Metastatic Pancreatic Carcinoma in the Ovary (tissue), 1 donor: ENCODE results near the gene HOXA10.

GRCh38 chr7:27169396-27170231 is 4.3 kb upstream of the HOXA9 start:
- PRO-cap: no peak

- PRO-cap: no peak
Observed at GRCh38 chr7:27174007-27174547, at the start of gene HOXA10. TSS of gene HOXA10 (minus strand) at chr7:27174320.

GRCh38 chr7:27180543-27181732 is 4.1 kb downstream of the HOXA11 start:
- PRO-cap: no peak

- PRO-cap: no peak
Observed at GRCh38 chr7:27183036-27184187, 1.6 kb downstream of the HOXA11 start.

- PRO-cap: no peak
Observed at GRCh38 chr7:27187787-27188142, 2.7 kb upstream of the HOXA11 start.

GRCh38 chr7:27244292-27244887 is 1.8 kb downstream of the EVX1 start:
- PRO-cap: no peak

- PRO-cap: no peak
Observed at GRCh38 chr7:27277562-27277917, 34.9 kb downstream of the EVX1 start.

GRCh38 chr7:27617193-27618129 is 45.2 kb downstream of the HIBADH start:
- PRO-cap: no peak

DNA sequence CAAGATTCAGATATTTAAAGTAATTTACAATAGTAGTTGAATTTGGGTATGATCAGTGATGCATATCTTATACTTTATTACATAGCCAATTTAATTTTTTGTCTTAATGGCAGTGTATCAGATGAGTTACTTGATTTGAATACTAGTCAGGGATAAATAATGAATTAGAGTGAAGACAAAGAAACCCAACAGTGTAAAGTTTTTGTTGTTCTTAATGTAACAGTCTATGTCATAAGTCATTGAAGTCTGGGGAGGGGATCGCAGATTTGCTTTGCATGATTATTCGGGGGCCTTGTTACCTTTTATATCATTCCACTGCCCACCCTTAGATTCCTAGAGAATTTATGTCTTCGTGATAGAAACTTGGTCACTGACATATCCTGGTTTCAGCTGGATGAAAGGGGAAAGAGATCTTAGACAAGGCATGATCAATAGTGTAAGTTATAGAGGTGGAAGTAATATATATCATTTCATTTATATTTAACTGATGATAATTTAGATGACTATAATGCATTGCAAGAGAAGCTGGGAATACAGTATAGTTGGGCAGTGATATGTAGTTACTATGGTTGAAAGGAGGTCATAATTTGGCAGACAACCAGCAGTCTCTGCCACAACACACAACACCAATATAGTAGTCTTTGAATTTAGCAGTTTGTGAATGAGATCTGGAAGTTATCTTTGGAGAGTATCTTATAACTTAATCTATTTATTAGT is 39.7 kb downstream of the TAX1BP1 start:
- PRO-cap: no peak

DNA sequence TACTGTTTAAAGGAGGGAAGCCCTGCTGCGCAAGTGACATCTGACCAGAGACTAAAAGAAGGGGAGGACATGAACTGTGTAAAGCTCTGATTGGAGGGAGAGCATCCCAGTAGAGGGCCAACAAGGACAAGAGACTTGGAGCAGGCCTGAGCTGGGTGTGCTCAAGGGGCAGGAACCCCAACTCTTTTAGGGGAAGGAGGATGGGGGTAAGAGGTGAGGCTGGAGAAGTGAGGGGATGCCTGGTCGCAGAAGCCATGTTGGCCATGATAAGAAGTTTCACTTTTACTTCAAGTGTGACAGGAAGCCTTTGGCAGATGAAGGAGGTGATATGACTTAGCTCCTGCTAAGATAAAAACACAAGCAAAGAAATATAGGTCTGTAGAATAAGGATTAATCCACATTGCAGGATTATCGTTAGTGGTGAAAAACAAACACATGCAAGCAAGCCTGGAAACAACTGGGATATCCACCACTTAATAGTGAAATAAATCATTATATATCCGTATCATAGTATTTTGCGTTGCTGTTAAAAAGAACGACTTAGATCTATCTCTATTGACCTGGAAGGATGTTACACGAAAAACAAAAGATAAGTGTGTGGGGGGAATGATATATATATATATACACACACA is 208.2 kb downstream of the JAZF1 start:
- PRO-cap: no peak

DNA sequence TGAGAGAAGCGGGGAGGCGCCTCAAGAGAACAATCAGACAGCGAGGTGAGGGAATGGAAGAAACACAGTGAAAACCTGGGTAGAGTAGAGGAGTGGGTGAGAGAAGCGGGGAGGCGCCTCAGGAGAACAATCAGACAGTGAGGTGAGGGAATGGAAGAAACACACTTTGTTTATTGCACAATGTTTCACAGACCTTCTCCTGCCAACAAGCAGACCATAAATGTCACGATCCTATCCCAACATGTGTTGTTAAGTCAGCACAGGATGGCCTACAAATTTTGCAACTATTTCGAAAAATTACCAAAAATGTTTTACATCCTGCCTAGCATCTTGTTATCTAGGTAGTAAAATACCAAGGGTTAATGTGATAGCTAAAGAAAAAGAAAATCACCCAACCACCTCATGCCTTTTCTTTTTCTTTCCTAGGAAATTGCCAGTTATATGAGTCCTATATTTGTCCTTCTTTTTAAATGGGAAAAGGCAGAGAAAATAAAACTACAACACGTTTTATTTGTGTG is 115.2 kb downstream of the JAZF1 start:
- PRO-cap: no peak

GRCh38 chr7:28266386-28266976 is 85.9 kb upstream of the JAZF1 start:
- PRO-cap: no peak

- PRO-cap: no peak
Observed at GRCh38 chr7:28754023-28754646, 204.0 kb downstream of the TRIL start.

- PRO-cap: no peak
Observed at GRCh38 chr7:28933289-28934009, 24.7 kb downstream of the TRIL start.

DNA sequence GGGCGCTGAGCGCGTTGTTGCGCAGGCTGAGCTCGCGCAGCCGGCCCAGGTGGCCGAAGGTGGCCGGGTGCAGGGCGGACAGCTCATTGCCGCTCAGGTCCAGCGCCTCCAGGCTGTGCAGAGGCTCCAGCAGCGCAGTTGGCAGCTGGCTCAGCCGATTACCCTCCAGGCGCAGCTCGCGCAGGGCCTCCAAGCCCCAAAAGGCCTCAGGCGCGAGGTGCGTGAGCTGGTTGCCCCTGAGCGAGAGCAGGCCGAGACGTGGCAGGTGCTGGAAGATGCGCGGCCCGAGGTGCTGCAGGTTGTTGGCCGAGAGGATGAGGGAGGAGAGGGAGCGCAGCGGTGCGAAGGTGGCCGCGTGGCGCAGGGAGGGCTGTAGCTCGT is 1.1 kb downstream of the TRIL start:
- PRO-cap: no peak

GRCh38 chr7:28988996-28989402 is 30.9 kb upstream of the TRIL start:
- PRO-cap: no peak

GRCh38 chr7:29136019-29136243 is 10.4 kb downstream of the CPVL start:
- PRO-cap: no peak

- PRO-cap: unidirectional peak, minus-strand start at chr7:29147410
Observed at GRCh38 chr7:29147122-29147665, 857 bp upstream of the CPVL start.

DNA sequence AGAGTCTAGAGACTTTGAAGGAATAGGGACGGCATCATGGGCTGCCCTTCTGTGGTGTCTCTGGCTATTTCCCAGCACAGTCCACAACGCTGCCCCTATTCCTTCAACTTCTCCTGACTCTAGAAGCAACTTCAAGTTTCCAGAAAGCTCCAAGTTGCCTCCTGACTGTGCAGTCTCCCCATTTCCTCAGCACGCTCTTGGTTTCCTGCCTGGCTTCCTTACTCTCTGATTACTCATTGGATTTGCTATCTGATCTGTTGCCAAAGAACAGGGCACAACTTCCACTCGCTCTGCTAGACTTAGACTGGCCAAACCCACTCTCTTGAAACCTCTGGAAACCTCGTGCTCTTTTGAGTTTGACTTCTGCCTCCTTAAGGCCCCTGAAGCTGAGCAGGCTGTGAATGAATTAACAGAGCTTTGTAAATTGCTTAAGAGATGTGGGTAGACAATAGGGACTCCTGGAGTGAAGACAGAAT is 70.5 kb downstream of the CHN2 start:
- PRO-cap: no peak

DNA sequence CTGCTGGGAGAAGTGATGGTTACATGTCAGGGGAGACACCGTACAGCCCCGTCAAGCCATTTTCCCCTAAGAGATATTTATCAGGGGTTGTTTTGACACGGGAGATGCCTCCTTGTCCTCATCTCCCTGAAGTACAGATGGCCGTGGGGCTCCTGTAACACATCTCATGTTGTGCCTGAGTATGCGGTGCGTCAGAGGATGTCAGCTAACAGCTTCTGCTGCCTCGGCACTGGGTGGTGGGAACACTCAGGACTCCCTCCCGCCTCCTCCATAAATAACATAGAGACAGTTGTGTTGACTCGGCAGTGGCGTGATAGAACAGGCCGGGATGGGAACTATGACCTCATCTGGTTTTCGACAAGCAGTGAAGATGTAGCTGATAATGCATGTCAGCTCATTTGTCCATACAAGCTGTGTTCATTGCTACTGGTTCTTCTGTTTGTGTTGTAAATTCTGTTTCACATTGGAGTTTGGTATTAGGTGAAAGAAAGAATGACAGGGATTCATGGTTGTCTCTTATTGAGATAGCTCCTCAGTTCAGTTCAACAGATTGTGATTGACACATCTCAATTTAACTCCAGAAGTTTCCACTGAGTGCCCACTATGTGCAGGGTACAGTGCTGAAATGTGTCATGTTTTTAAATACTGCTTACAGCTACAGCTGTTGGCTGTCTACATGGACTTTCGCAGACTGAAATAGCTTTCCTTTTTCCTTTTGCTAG is 87.3 kb downstream of the CHN2 start:
- PRO-cap: no peak